Mesenchymal stem cell of adipose (primary cell): ENCODE data around the genes OR1L4 and GPR21.

GRCh38 chr9:122723676-122724100, at the start of gene OR1L4:
Gene OR1L4 (plus strand): TSS chr9:122723990.
- CAGE, long polyA plus RNA = no peak

GRCh38 chr9:122879855-122880416, 25.2 kb downstream of the RC3H2 start:
- CAGE, long polyA plus RNA = no peak

DNA sequence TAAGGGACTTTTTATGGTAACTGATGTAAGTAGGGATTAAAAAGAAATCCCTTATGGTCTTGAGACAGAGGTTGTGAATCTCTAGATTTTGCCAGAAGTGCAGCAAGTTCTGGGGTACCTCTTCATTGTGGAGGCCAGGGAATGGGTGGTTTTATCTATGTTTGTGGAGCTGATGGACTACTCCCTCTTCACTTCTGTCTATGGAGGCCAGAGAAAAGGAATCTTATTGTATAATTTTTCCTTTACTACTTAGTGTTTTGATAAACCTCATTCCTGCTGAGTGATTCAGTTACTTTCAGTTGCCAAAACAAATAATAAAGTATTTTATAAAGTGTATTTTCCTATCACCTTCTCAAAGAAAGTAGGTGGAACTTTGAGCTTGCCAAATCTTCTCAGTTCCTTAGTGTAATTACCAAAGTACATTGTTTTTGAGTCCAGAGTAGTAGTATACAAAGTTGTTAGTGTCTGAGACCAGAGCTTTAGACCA, 13.3 kb downstream of the RABGAP1 start:
- CAGE, long polyA plus RNA = no peak

GRCh38 chr9:123033306-123033906, at the start of gene GPR21:
Gene GPR21 (plus strand): TSS chr9:123033667.
- CAGE, long polyA plus RNA = no peak

DNA sequence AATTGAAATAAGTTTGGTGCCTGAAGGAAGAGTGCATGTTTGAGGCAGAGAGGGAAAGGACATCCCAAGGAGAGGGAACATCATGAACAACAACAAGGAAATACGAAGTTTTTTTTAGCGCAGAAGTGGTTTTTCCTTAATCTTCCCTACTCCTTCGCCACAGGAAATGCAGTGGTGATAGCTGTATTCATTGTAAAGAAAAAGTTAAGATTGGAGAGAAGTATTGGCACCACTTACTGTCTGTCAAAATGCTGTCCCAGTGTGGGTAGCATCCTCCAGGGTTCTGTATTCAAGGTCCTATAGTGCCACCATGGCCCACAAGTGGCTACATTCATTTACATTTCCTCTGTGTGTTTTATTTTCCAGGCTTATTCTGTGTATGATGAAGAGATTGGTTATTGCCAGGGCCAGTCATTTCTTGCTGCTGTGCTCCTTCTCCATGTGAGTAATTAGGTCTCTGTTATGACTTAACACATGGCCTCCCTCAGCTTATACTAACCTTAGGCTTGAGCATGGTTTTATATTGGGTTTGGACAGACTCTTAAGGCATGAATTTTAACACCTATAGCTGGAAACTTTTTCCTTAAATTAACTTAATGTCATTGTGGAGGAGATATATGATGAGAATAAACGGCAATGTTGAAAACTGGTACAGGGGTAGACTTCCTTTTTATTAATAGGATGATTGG, 36.7 kb downstream of the GPR21 start:
- CAGE, long polyA plus RNA = no peak

- CAGE, long polyA plus RNA = no peak
Measured at GRCh38 chr9:123131364-123132131, 98.1 kb downstream of the GPR21 start.

- CAGE, long polyA plus RNA = no peak
Measured at GRCh38 chr9:123282297-123283170, 14.1 kb upstream of the STRBP start.

DNA sequence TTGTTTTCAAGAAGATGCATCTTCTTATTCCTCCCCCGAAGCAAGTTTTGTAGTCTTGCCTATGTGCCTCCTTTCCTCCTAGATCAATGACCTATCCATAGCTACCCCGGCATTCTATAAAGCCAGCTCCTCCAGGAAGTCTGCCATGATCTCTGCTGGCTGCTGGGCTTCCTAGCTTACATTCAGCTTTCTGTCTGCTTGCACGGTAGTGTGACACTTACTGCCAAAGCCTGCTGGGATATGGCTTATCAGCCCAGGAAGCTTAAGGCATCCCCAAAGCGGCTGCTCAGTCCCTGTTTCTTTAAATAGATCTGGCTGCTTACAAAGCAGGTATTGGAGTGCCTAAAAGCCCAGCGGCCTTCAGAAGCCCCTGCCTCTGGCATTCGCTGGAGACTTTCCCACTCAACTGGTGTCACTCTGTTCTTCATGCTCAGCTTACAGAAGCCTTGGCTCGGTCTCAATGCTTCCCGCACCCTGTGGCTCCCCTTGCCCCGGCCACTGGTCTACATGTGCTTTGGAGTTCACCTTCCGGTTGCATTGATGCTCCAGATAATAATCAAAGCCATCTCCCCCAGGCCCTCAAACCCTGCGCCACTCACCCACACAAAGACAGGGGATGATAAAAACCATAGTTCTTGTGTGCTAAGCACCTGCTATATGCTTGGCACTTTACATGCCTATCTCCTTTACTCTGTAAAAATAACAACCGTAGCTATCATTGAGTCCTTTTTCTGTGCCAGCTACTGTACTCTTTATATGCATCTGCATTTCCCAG, 31.3 kb upstream of the STRBP start:
- CAGE, long polyA plus RNA = no peak

DNA sequence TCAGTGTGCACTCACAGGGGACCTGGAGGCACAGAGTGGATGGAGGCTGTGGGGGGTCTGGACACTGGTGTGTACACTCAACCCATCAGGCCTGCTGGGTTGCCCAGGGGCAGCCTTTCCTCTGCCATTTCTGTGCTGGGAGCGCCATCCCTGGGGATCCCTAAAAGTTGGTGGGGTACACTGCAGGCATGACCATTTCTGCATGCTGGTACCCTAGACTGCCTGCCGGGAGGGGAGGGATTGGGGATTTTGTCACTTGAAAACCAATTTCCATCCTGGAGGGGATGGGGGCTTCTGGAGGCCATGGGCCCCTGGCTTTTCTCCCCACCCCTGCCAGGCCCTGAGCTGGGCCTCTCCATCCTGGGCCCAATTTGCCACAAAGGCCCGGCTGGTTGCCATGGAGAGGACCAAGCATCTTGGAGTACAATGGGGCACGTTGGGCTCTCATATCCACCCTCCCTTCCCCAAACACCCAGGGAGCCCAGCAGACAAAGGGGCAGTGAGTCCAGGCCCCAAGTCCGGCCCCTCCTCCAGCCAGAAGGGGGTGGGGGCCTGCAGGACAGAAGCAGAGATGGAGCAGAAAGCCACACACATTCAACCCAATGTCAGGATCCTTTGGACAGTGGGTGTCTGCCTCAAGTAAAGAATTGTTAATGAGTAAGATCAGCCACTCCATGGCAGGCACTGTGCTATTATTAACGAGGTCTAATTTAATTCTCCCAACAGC, 2.1 kb downstream of the CRB2 start:
- CAGE, long polyA plus RNA = no peak

DNA sequence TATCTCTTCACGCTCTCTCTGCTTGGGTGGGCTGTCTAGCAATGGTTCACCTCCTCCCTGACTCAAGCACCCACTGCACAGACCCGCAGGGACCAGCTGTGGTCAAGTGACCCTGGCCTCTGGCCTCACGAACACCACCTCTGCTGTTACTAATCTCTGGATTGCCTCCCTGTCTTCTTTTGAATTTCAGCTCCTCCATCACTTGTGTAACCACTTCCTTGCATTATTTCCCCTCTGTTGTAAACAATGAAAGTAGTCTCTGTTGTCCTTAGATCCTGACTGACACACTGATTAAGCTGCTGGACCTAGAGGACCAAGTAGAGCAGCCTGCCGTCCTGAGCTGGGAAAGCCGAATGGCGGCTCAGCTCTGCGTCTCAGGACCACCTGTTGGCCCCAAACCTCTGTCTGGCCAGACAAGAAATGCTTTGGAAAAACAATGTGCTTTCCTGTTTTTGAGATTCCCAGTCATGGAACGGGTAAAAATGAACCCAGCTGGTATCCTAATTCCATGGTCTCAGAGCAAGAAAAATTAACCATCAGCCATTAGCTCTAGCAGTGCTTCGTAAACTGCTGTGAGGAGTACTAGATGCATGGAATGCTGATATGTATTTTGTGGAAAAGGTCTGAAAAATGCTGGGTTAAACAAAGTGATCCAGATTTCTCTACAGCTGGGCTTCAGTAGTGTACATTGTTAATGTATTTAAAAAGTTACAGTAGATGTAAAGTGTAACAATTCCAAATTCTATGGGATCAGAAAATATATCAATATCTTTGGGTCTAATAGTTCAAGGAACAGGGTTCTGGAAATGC, 186.9 kb downstream of the CRB2 start:
- CAGE, long polyA plus RNA = no peak

- CAGE, long polyA plus RNA = no peak
Measured at GRCh38 chr9:124137718-124138087, 120.0 kb upstream of the NEK6 start.

DNA sequence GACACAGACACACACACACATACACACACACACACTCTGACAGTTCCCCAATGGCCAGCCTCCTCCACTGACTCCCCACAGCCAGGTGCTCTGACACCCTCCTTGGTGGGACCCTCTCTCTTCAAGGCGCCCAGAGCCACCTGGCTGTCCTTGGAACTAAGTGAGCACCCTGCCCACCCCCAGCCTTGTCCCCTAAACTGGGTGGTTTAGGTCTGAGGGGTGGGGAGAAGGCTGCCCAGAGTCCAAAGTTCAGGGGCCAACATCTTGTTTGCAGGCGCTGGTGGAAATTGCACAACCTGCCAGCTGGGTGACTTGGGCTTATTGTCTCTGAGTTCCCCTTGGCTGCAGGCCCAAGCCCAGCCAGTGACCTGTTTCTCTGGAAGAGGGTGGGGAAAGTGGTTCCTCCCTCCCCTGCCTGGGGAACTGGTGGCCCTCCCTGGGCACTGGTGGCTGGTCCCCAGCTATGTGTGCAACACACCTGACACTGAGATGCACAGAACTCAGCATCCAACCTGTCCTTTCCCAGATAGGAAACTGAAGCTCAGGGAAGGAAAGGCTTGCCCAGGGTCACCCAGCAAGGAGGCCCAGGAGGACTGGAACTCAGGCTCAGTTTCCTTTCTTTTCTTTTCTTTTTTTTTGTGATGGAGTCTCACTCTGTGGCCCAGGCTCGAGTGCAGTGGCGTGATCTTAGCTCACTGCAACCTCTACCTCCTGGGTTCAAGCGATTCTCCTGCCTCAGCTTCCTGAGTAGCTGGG, 34.3 kb upstream of the NEK6 start:
- CAGE, long polyA plus RNA = no peak

- CAGE, long polyA plus RNA = no peak
Measured at GRCh38 chr9:124256456-124256851, 1.3 kb upstream of the NEK6 start.

DNA sequence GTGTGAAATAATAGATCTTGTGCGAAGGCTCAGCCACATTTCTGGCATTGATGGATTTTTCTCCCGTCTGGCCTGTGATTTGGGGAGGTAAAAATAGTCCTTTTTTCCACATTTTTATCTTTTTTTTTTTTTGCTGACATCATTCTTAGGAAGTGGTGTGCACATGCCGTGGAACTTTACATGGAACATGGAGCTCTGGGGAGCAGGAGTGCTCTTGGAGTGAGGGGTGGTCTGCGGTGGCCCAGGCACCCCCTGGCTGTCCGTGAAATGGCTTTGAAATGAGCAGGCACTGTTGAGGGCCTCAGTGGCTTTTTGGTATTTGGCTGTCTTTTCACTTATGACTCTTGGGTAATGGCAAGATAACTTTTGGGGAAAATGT, 4.1 kb downstream of the NEK6 start:
- CAGE, long polyA plus RNA = no peak

DNA sequence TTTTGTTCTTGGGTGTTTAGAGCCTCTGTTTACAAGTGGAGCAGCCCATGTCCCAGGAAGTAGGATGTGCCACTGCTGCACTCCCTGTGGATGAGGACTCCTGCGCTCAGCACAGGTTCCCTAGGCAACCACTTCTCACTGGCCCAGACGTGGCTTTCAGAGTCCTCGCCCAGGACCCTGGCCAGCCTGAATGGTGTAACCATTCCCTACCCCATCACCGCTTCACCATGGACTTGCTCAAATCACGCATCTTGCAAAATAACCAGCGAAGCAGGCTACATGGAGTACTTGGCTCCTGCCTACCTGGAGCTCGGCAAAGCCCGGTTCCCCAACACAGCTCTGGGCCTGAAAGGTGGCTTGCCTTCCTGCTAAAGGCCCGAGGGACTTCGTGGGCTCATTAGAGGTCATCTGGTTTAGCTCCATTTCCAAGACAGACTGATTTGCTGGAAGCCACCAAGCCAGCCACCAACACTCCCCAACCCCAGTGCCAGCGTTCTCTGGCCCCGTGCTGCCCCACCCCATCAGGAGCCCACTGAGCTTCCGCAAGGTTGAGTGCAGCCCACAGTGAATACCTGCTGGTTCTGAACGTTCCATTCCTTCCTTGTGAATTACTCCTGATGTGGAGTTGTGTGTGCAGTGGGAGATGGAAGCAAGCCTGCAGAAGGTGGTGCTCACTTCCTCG, 59.8 kb downstream of the PSMB7 start:
- CAGE, long polyA plus RNA = no peak

- CAGE, long polyA plus RNA = no peak
Measured at GRCh38 chr9:124409428-124410036, 5.7 kb downstream of the PSMB7 start.

DNA sequence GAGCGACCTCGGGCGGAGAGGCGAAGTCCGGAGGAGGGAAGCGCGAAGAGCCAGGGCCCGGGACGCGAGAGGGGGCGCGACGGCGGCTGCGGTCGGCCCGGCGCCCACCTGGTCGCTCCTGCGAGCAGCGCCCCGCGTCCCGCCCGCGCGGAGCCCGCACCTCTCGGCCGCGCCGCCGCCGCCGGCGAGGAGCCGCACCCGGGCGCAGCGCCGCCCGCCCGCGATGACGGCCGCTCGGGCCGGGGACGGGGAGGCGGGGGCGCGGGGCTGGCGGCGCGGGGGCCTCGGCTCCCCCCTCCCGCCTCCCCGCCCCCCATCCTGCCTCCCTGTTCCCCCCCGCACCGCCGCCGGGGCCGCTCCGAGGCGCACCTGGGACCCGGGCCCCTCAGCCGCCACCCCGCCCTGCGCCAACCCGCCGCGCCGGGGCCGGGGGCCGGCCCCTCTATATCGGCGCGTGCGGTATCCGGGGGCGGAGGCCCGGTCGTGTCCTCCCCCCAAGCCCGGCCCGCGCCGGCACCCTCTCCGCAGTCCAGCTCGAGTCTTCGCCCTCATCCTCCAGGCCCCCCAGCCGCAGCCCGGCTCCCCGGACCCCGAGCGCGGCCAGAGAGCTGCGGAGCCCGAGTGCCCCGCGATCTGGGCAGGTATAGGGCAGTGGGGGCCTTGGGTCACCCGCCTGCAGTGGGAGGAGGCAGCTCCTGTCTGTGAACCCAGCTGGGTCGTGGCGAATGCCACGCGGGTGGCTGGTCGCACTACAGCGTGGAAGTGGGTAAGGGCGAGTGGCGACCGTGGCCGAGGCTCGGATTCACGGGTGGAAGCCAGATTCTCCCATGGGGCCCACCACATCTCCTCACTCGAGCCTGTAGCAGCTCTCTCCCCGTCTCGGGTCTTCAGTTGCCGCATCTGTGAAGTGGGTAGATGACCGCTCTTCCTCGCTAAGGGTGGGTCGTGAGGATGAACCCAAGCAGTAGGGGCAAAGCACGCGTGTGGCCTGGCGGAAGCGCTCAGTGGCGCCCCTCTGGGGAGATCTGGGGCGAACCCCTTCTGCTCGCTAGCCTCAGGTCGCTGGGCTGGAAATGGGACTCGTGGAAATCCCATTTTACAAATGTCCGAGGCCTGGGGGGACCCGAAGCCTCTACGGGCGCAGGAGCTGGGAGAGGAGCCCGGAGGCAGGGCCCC, 2.2 kb downstream of the NR5A1 start:
- CAGE, long polyA plus RNA = no peak

DNA sequence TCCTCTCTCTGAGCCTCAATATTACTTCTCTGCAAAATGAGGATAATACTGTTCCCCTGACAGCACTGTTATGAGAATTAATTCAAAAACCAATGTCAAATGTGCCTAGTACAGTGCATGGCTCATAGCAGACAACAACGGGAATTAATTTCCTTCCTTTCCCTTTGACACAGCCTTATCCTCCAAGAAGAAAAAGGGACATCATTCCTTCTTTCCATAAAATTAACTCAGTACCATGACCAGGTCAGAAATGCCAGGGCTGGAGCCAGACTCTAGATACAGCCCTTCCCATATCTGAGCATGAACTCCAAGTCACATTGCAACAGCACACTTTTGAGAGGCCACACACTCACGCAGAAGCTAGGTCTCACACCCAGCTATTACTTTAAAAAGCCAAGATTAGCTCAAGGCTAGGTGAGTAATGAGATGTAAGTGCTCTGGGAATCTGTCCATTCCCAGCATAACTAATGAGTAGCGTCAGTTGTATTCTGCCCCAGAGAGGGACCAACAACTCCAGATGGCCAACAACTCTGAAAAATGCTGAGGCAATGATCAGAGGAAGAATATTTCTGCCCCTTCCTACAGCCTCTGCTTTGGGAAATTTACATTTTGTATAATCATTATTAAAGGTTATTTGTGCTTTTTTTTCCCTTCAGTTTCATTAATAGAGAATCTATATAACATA, 118.6 kb downstream of the NR6A1 start:
- CAGE, long polyA plus RNA = no peak

DNA sequence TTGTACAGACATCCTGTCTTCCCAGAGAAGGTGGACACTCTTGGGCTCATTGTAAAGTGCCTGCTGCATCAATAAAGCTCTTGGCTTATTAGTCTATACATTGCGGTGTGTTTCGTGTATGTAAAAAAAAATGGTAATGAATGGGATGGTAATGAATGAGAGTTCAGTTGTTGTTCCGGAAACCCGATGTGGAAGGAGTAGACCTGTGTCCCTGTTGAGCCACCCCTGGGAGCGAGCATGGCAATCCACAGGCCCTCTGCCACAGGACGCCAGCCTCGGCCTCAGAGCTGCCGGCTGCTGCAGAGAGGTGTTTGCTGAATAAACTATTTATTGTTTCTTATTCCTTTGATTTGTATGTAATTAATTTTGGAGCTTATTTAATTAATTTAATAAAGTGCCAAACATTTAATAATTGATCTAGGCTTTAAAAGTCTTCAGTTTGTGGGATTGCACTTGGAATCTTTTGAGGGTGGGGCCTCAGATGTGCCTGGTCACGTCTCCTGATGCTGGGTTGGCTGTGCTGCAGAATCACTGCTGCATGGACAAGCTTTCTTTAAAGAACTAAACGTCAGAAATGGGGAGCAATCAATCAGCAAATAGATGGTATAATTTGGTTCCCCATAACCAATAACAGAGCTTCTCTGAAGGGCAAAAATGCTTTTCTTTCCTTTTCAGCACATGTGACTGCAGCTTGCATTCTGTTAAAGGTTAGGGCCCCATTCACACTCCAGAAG, 15.6 kb downstream of the ARPC5L start:
- CAGE, long polyA plus RNA = no peak

DNA sequence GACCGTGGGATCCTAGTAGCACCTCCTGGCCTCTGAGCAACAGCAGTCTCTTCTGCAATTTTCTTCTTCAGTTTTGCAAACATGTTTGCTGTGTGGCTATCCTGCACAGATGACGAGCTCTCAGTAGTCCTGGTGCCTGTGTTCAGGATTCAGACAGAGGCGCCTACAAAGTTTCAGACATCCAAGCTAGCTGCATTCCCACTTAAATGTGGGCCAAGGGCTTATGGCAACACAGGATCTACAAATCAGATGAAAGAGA, 2.3 kb downstream of the GOLGA1 start:
- CAGE, long polyA plus RNA = no peak